ENCODE measurements around the gene SLC36A3.

DNA sequence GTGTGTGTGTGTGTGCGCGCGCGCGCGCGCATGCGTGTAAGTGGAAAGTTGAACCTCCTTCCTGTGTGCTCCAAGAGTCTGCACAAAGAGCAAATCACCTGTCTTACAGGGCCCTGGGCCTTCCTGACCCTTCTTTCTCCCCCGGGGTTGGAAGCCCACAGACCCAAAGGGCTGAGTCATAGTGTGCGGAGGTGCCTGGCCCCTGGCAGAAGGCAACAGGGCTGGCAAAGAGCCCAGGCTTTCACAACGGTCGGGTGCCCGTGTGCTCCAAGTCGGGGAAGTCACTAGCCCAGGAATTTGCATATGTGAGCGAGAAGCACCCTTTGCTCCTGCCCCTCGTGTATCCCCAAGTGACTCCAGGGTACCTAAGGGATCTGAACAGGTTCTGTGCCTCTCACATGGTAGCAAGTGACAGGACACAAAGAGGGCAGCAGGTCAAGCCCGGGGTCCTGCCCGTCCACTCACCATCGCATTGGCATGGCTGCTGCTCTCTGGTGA, 20.9 kb downstream of the TNIP1 start:
- RRBS, result no CpG with 5 or more reads among the region's 19 CpGs

DNA sequence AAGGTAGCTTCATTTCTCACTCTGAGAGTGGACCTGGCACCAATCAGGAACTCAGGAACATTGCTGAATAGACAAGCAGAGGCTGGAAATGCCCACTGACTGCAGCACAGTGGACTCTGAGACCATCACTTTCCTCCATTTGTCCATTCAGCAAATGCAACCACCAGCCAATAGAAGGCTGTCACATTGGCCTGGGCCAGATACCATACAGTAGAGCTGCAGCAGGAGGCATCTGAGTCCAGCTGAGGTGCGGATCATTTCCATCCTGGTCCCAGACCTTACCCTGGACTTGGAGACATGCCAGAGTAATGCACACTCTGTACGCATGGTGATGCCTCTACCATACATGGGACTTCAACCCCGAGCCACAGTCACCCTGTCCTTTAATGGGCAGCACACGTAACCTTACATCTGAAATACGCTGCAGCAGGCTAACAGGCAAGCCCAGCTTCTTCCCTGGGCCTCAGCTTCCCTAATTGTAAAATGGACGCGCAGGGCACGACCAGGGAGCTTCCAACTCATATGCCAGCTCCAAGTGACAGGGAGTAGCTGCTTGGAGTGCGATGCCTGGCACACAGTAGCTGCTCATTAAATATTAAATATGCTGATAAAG, 18.0 kb downstream of the TNIP1 start:
- RRBS, result no CpG with 5 or more reads among the region's 9 CpGs

- RRBS, result no CpG with 5 or more reads among the region's 7 CpGs
Measured at GRCh38 chr5:151096780-151097383, 16.0 kb upstream of the TNIP1 start.

GRCh38 chr5:151195669-151196121, 28.2 kb downstream of the CCDC69 start:
- RRBS, result no CpG with 5 or more reads among the region's 3 CpGs

DNA sequence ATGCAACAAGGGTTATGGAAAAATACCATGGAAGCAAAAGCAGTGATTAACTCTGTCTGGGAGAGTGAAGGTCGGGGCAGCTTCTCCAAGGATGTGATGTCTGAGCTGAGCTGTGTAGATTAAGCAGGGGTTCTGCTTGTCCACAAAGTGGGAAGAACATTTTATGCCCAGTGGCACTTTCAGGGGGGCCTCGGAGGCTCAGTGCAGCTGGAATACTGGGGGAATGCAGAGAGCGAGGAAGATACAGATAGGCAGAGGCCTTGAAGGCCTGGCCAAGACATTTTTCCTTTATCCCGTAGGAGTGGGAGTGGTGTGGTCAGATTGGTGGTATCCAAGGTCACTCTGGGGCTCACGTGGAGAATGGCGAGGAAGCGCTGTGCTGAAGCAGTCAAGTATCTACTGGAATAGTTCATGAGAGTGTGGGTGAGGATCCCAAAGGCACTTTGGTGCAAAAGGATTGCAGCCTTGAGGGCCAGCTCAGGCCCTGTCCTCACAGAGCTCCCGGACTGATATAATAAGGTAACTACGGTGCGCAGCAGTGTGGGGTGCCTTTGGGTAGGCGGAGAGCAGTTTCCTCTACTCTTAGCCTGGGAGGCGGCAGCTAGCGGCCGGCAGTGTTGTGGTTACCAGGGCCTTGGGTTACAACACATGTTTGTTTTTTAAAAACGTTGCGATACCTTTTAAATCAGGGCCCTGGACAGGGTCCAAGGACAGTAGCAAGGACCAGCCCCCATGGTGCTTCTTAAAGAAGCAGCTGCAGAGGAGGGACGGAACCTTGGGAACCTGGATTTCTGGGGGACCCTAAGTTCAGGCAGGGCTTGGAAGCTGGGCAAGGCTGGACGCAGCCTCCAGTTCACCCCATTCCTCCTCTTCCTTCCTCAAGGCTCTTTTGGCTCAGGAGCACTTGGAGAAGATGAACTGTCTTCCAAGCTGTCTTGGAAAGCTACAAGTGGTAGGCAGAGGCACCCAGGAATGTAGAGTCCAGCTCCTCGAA, 10.8 kb upstream of the CCDC69 start:
- RRBS, result 42% methylated on average over 6 of the region's 19 CpGs

DNA sequence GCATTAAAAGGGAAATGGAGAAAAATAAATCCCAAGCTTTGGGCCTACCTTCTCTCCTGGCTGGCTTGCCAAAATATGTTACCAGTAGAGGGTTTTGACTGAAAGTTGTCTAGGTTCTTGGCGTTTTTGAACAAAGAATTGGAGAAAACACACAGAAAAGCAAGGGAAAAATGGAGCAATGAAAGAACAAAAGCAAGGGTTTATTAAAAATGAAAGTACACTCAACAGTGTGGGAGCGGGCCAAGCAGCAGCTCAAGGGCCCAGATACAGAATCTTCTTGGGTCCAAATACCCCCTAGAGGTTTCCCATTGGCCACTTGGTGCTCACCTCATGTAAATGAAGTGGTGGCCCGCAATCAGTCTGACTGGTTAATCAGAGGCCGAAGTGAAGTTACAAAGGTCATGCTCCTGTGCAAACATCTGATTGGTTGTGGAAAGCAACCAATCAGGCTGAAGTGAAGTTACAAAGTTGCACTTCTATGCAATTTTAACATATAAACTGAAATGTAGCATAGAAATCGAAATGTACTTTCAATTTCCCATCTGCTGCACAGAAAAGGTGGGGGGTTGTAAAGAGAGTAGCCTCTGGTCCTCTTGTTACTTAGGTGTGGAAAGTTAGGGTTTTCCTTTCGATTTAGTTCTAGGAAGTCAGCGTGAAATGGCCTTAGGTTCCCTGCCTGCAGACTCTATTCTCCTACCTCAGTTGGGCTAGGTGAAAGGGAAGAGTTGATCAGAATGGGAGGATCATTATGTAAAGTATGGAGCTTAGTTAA, 1.9 kb upstream of the GM2A start:
- RRBS, result no CpG with 5 or more reads among the region's 7 CpGs

DNA sequence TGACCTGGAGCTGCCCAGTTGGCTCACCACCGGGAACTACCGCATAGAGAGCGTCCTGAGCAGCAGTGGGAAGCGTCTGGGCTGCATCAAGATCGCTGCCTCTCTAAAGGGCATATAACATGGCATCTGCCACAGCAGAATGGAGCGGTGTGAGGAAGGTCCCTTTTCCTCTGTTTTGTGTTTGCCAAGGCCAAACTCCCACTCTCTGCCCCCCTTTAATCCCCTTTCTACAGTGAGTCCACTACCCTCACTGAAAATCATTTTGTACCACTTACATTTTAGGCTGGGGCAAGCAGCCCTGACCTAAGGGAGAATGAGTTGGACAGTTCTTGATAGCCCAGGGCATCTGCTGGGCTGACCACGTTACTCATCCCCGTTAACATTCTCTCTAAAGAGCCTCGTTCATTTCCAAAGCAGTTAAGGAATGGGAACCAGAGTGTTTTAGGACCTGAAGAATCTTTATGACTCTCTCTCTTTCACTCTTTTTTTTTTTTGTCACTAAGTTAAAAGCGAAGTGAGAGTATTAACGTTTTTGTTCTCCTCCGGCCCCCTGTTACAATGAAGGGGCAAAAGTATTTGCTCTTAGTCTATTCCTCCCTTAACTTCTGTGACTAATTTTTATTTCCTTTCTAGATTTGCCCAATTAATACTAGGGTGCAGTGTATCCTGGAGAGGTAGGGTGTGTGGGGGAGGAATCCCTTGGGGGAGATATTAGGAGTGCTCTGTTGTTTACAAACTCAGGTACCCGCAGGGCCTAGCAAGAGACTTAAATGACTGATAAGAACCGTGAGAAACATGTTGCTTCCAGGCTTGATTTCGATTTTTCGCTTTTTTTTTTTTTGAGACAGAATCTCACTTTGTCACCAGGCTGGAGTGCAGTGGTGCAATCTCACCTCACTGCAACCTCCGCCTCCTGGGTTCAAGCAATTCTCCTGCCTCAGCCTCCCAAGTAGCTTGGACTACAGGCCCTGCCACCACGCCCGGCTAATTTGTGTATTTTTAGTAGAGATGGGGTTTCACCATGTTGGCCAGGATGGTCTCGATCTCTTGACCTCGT, 14.7 kb downstream of the GM2A start:
- RRBS, result no CpG with 5 or more reads among the region's 21 CpGs

- RRBS, result no CpG with 5 or more reads among the region's 3 CpGs
Measured at GRCh38 chr5:151303584-151304078, at the start of gene SLC36A3. TSS of gene SLC36A3 (minus strand) at chr5:151303766.

GRCh38 chr5:151309880-151310359, 6.4 kb upstream of the SLC36A3 start:
- RRBS, result no CpG with 5 or more reads among the region's 22 CpGs

GRCh38 chr5:151434409-151434848, 13.0 kb upstream of the SLC36A1 start:
- RRBS, result no CpG with 5 or more reads among the region's 1 CpG

- RRBS, result no CpG with 5 or more reads among the region's 8 CpGs
Measured at GRCh38 chr5:151661229-151662393, 25.1 kb downstream of the SPARC start.

DNA sequence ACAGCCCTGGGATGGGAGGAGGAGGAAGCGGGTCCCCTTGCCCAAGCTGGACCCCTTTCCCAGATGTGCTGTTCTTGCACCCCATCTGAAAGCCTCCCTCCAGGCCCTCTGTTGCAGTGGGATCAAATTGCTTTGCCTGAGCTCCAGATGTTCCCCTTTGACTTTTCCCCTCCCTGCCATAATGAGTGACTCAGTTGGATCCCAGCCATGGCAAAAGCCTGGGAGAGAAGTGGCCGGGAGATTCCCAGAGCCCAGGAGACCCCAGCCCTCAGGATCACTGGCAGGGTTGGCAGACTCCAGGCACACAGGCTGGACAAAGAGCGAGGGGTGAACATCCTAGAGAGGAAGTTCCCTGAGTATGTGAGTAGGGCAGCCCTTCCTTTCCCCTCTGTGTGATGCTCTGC, 21.6 kb downstream of the SPARC start:
- RRBS, result no CpG with 5 or more reads among the region's 3 CpGs

GRCh38 chr5:151770025-151770150, 1.9 kb upstream of the G3BP1 start:
- RRBS, result no CpG with 5 or more reads among the region's 8 CpGs

DNA sequence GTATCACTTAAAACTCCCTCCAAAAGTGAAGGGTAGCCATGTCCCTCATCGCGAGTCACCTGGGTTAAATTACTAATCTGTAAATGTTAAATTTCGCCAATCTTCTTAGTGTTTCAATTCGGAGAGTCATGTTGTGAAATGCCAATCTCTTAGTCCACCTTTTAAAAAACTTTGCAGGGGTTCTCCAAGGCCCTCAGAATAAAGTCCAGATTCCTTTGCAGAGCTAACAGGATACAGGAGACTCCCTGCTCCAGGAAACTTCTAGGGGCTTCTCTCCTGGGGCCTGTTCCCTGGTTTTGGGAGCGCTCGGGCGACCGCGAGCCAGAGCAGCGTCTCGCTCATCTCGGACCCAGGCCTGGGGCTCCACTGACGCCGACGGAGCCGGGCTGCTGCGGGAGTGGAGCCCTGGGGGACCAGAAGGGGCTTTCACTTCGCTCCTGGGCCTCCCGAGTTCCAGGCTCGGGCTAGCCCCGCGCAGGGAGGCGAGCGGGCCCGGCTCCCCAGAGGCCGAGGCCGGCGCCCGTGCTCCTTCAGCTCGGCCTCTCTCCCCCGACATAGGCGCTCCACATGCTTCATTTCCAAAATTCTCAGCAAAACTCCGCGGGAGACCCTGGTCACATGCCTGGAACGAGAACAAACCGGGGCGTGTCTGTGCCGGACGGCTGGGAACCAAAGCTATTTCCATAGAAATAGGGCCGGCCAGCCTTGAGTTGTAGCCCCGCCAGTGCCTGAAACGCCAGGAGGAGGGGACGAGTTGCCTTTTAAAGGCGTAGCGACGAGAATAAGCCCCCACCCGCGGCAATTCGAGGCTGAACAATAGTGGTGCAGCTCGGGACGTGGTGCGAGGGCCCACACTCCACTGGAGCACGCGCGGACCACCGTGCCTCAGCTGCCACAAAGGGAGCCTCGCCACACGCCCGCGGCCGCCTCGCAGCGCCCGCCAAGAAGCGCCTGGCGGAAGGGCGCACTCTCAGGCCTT, 1.3 kb upstream of the G3BP1 start:
- RRBS, result 93% methylated on average over 8 of the region's 67 CpGs

DNA sequence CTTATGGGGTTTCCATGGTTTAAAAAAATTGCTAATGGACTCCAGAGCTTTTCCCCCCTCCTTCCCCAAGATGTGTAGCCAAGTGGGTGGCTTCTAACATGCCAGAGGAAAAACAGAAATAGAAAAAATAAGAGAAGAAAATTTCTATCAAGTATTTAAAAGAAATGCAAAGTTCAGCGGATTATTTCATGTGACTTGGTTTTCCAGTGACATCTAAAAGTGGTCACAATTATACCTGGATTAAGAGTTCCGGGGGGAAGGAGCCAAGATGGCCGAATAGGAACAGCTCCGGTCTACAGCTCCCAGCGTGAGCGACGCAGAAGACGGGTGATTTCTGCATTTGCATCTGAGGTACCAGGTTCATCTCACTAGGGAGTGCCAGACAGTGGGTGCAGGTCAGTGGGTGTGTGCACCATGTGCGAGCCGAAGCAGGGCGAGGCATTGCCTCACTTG, 165.4 kb upstream of the GRIA1 start:
- RRBS, result no CpG with 5 or more reads among the region's 11 CpGs

DNA sequence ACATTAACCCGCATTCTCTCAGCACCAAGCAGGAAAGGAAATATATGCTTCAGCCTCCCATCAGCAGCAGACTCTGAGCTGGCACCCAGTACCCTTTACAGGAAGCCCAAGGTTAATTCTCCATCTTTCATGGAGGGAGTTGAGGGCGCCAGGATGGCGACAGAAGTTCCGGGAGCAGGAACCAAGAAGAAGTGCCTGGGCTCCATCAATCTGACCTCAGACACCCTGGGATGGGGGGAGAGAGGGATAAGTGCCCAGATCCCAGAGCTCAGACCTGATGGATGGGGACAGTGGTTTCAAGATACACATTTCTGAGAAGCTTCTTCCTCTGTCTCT, 192.4 kb downstream of the GRIA1 start:
- RRBS, result no CpG with 5 or more reads among the region's 4 CpGs

DNA sequence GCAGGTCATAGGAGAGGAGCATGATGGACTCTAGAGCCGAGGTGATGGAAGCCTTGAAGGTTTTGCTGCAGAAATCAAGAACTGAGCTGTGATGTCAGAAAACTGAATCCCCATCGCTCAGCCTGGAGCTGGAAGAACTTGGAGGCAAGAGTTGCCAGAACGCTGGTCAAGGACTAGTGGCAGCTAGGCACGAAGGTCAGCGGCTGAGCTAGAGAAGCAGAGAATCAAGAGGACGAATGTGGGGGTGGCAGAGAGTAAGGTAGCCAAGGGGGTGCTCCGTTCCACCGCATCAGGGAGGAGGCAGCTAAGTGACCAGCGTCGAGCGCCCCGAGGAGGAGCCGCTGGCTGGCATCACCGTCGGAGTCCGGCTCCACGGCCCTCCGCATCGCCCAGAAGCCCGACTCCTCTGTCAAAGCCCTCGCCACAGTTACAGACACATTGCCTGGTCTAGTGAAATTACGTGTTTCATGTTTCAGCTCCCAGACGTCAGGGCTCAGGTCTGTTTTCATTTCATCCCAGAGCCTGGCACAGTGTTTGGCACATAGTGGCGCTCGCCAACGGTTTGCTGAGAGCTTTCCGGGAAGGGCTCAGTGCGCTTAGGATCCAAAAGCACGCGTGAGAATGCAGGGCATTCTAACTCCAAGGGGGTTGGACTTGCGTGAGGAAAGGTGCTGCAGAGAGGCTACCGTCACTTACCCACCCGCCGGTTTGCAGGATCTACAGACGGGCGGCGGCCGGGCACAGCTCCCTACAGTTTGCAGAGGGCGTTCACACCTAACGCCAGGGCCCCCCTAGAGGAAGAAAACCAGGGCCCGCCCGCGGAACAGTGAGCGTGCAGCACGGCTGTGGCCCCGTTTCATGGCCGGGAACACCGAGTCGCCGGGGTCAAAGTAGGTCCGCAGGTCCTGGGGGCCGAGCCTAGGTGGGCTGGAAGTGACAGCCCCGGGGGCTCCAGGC, 955 bp upstream of the GALNT10 start:
- RRBS, result 2% methylated on average over 4 of the region's 53 CpGs

DNA sequence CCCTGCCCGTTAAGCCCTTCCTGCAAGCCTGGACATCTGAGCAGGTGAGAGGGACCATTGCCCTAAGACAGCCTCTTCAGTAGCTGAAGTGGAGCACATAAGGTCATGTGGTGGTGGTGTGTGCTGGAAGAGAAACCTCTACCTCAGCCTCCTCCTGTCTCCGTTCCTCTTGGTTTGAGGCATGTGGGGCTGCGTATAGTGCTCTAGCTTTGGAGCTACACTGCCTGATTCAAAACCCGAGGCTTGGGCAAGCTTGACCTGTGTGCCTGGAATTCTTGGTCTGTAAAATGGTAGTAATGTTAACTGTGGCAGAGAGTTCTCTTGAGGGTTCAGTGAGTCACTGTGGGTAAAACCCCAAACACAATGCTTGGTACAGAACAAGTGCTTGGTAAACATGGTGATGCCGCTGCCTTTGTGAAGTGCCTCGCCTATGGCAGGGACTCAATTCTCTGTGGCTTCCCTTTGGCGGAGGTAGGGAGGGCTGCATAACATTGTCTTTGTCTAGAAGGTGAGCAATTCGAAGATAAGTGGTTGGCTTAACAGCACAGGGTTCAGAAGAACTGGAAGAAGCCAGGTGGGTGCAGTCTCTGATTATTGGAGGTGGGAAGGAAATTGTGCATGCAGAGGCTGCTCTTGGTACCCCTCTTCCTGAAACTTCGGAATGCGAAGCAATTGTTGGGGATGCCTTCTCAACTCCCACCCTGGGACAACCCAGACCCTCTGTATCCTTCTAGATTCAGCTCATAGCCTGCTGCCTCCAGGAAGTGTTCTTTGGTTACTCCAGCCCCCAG, 7.6 kb downstream of the GALNT10 start:
- RRBS, result no CpG with 5 or more reads among the region's 10 CpGs

DNA sequence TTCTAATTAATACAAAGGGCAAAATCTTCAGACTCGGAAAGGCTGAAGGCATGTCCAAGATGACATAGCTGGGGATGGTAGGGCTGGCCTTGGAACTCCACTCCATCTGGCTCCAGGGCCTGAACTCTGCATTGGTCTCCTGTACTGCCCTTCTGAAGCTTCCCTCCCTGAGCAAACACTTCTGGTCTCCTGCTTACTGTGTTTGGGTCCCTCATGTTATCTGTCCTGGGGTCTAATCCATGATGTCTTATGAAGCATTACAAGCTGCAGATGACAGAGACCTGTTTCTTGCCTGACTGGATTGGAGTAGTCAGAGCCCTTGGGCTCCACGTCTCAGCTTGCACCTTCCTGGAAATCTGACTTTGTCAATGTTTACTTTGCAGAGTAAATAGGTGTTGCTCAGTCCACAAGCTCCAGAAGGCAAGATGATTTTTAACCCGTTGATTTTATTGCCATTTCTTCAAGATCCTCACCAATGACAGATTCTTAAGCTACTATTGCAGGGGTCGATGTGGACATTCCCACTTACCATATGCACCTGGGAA, 106.2 kb downstream of the GALNT10 start:
- RRBS, result no CpG with 5 or more reads among the region's 4 CpGs

- RRBS, result no CpG with 5 or more reads among the region's 10 CpGs
Measured at GRCh38 chr5:154385045-154385536, 60.7 kb upstream of the SAP30L start.

Measured in SK-N-MC (cell line).